Kidney (tissue), 2 donors: ENCODE results near the genes GTF2I and RHBDD2.

GRCh38 chr7:74581292-74581952 is 76.1 kb upstream of the GTF2I start:
- PRO-cap, result no peak
- RRBS, result 75% methylated on average over 3 of the region's 16 CpGs

GRCh38 chr7:74657618-74658262 is at the start of gene GTF2I:
Gene GTF2I, plus strand, starts transcription at chr7:74657718.
- PRO-cap, result bidirectional peak, plus-strand start at chr7:74657718, minus-strand start at chr7:74657461; bidirectional peak, plus-strand start at chr7:74657947, minus-strand start at chr7:74657939
- RRBS, result under 1% methylated on average over 25 of the region's 73 CpGs

- PRO-cap, result no peak
- RRBS, result 63% methylated on average over 2 of the region's 5 CpGs
These were observed 14.9 kb downstream of the GTF2I start for GRCh38 chr7:74672414-74672884.

- PRO-cap, result no peak
- RRBS, result no CpG with 5 or more reads among the region's 3 CpGs
These were observed 53.4 kb downstream of the GTF2I start for GRCh38 chr7:74710774-74711497.

GRCh38 chr7:75148055-75148671 is 55.8 kb downstream of the GTF2IRD2B start:
- PRO-cap, result no peak
- RRBS, result no CpG with 5 or more reads among the region's 31 CpGs

GRCh38 chr7:75237398-75237906 is 43.1 kb upstream of the SPDYE13 start:
- PRO-cap, result unidirectional peak, plus-strand start at chr7:75237774
- RRBS, result no CpG with 5 or more reads among the region's 74 CpGs

GRCh38 chr7:75419897-75420585 is 24.6 kb downstream of the TRIM73 start:
- PRO-cap, result no peak
- RRBS, result no CpG with 5 or more reads among the region's 18 CpGs

- PRO-cap, result no peak
- RRBS, result no CpG with 5 or more reads among the region's 7 CpGs
These were observed 45.1 kb downstream of the TRIM73 start for GRCh38 chr7:75440486-75440884.

GRCh38 chr7:75500612-75501245 is 8.6 kb downstream of the SPDYE5 start:
- PRO-cap, result no peak
- RRBS, result no CpG with 5 or more reads among the region's 14 CpGs

DNA sequence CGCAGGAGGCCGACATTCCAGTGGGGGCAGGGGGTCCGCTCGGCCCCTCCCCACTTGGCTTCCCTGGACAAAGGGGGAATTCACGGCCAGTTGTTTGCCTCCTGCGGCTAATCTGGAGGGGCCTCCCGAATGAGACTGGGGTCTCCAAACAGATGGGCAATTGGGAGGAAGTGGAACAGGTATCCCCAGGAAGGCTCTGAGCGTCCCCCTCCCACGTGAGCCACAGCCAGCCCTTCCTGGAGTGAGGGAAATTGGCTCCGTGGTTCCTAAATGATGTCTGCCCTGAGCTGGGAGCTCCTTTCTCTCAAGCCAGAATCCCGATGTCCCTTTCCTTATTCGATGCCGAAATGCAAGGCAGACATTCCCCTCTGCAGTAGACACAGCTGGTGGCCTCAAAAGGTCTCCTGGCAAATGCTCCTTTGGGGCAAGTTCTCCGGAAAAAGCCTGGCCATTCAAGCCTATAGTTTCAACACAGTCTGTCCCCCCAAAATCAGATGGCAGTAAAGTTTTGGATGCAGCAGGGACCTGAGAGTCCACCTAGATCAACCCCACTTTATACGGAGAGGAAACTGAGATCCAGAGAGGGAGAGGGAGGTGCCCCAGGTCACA is 98.9 kb downstream of the HIP1 start:
- PRO-cap, result no peak
- RRBS, result 0% methylated on average over 1 of the region's 15 CpGs

DNA sequence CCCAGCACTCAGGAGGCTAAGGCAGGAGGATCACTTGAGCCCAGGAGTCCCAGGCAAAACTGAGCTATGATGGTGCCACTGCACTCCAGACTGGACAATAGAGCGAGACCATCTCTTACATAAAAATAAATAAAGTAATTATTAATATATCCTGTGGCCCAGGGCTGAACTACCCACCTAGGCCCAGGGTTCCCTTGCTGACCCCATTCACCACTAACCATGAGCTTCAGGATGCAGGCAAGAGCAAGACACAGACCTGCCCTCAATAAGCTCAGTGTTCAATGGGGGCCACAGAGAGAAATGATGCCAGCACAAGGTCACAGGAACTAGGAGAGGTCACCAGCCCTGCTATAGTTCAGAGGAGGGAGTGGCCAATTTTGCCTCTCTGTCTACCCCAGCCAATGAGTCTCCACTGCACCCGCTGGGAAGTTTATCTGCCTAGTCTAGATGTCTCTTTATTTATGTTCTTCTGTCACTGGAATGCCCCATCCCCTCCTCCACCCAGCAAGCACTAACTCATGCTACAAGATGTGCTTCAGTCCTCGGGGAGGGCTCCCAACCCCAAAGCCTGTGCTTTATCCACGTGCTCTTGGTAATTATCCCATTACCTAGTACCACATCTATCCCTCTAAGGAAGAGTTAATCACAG is 4.3 kb downstream of the HIP1 start:
- PRO-cap, result no peak
- RRBS, result no CpG with 5 or more reads among the region's 4 CpGs

GRCh38 chr7:75738525-75738790 is 283 bp downstream of the HIP1 start:
- PRO-cap, result no peak
- RRBS, result 5% methylated on average over 5 of the region's 15 CpGs

DNA sequence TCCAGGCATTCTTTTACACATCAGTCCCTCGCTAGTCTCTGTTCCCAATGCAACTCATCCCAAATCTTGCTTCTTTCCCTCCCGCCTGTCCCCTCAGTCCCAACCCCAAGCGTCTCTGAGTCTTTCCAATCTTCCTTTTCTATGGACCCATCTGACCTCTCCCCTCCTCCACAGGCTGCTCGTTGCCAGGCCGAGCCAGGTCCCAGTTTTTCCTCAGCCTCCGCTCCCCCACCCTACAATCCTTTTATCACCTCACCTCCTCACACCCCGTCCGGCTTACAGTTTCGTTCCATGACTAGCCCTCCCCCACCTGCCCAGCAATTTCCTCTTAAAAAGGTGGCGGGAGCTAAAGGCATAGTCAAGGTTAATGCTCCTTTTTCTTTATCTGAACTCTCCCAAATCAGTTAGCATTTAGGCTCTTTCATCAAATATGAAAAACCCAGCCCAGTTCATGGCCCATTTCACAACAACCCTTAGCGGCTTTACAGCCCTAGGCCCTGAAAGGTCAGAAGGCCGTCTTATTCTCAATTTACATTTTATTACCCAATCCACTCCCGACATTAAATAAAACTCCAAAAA is 8.7 kb upstream of the CCL26 start:
- PRO-cap, result no peak
- RRBS, result no CpG with 5 or more reads among the region's 13 CpGs

GRCh38 chr7:75878379-75879161 is at the start of gene RHBDD2:
Gene RHBDD2, plus strand, starts transcription at chr7:75879034.
- PRO-cap, result bidirectional peak, plus-strand start at chr7:75879052, minus-strand start at chr7:75878834
- RRBS, result 2% methylated on average over 24 of the region's 44 CpGs

DNA sequence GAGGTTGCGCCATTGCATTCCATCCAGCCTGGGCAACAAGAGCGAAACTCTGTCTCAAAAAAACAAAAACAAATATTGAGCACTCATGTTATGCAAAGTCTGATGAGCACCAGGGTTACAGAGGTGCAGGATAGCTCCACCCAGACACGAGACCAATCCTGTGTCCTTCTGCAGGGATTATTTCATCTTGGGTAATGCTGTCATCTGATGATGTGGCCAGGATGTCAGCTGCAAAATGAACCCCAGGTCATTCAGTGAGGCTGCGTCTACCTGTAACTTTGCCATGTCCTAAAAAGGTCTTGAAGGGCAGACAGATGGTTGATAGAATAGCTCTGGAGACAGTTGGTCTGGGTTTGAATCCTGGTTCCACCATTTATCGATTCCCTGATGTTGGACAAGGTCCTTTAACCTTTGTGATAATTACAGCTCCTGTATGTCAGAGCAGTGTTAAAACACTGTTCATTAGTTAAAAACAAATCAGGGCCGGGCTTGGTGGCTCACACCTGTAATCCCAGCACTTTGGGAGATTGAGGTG is 11.9 kb downstream of the POR start:
- PRO-cap, result no peak
- RRBS, result no CpG with 5 or more reads among the region's 6 CpGs

DNA sequence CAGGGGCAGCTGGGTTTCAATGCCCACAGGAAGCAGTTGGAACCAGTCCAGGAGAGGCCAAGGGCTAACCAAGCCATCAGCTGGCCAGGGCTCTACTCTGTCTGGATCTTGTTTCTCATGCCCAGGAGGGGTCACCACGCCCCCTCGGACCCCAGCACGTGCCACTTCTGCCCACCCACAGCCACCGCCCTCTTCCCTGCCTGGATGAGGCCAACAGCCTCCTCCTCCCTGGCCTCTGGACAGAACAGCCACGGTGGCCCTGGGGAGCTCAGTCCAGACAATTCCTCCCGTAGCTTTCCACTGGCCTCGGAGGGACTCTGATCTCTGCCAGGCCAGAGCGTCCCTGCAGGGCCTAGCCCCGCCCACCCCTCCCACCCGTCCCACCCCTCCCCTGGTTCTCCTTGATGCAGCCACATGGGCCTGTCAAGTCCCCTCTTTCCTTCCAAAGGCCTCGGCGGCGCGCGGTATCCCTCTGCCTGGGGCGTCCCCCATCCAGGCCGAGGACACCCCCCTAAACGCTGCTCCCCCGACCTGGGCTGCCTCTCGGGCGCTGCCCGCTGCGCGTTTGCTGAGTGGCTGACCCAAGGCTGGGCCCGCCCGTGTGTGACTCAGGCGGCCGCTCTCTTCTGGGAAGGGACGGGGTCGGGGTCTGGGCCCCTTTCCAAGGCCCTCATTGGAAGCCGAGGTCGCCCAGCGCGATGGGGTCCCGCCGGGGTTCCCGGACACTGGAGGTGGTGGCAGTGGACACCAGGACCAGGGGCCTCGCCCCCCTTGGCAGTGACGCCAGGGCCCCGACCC is 608 bp downstream of the TMEM120A start:
- PRO-cap, result bidirectional peak, plus-strand start at position 433 of the sequence, minus-strand start at position 319 of the sequence; bidirectional peak, plus-strand start at position 571 of the sequence, minus-strand start at position 552 of the sequence
- RRBS, result no CpG with 5 or more reads among the region's 40 CpGs

GRCh38 chr7:76069174-76069677 is 21.3 kb downstream of the MDH2 start:
- PRO-cap, result no peak
- RRBS, result 0% methylated on average over 1 of the region's 9 CpGs

GRCh38 chr7:76135312-76135664 is 66.4 kb upstream of the SRRM3 start:
- PRO-cap, result no peak
- RRBS, result no CpG with 5 or more reads among the region's 2 CpGs

DNA sequence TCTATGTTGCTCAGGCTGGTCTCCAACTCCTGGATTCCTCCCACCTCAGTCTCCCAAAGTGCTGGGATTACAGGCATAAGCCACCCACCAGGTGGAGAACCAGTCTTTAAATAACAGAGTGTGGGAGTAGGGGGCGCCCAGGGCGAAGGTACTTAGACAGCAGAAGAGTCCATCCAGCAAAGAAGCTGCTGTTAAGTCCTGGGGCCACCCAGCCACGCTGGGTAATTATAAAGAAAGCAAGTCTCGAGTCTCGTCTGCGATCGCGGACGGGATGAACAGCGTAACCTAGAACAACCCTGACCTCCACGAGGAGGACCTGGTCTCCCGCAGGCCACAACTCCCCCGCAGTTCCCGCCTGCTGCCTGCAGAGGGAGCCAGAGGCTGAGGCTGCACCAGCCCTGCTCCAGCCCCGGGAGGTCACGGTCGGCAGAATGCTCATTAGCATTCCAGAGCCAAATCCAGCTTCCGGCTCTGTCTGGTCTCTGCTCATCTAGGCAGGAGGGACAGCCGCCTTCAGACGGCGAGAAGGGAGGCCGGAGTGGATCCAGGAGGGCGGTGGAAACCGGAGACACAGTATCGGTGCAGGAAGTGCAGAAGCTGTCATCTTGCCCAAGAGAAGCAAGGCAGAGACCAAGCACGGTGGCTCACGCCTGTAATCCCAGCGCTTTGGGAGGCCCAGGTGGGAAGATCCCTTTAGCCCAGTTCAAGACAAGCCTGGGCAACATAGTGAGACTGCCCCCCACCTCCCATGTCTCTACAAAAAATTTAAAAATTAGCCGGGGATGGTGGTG is 23.6 kb upstream of the SRRM3 start:
- PRO-cap, result no peak
- RRBS, result 3% methylated on average over 8 of the region's 29 CpGs

GRCh38 chr7:76308918-76309274 is 6.4 kb downstream of the HSPB1 start:
- PRO-cap, result no peak
- RRBS, result no CpG with 5 or more reads among the region's 10 CpGs